HCT116 (cell line): ENCODE measurements around a stretch of chr10.

DNA sequence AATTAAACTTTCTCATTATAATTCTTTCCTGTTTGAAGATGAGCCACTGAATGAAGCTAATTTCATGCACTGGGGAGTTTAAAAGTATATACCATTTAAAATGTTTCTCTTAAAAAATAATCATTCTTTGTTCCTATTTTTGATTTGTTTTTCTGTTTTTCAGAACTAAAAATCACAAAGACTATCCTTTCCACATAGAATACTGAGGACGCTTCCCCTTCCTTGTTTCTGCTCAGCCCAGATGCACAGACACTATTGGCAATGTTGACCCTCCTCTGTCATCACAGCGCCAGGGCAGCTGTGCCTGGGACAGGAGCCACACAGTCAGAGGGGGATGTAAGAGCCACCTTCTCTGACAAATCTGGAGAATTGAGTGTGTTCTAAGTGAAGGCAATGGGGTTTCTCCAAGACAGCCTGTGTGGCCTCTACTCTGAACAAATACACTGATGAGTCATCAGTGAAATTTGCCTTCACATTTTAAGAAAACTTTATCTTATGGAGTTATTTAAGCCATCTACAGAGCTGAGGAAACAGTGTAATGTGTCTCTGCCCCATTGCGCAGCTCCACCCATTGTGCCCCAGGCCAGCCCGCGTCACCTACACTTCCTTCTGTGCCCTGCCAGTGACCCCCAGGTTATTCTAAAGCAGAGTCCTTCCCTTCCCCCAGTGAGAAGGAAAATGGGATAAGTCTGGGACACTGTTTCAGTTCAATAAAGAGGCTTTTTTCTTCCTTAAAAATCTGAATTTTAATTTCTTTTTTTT is 21.5 kb downstream of the AKR1E2 start:
- RRBS = no CpG with 5 or more reads among the region's 5 CpGs

- RRBS = no CpG with 5 or more reads among the region's 6 CpGs
Measured at GRCh38 chr10:4848356-4848928, 22.4 kb downstream of the AKR1E2 start.

- RRBS = no CpG with 5 or more reads among the region's 12 CpGs
Measured at GRCh38 chr10:4849417-4850105, 23.6 kb downstream of the AKR1E2 start.

GRCh38 chr10:4850308-4850843 is 24.4 kb downstream of the AKR1E2 start:
- RRBS = no CpG with 5 or more reads among the region's 8 CpGs

DNA sequence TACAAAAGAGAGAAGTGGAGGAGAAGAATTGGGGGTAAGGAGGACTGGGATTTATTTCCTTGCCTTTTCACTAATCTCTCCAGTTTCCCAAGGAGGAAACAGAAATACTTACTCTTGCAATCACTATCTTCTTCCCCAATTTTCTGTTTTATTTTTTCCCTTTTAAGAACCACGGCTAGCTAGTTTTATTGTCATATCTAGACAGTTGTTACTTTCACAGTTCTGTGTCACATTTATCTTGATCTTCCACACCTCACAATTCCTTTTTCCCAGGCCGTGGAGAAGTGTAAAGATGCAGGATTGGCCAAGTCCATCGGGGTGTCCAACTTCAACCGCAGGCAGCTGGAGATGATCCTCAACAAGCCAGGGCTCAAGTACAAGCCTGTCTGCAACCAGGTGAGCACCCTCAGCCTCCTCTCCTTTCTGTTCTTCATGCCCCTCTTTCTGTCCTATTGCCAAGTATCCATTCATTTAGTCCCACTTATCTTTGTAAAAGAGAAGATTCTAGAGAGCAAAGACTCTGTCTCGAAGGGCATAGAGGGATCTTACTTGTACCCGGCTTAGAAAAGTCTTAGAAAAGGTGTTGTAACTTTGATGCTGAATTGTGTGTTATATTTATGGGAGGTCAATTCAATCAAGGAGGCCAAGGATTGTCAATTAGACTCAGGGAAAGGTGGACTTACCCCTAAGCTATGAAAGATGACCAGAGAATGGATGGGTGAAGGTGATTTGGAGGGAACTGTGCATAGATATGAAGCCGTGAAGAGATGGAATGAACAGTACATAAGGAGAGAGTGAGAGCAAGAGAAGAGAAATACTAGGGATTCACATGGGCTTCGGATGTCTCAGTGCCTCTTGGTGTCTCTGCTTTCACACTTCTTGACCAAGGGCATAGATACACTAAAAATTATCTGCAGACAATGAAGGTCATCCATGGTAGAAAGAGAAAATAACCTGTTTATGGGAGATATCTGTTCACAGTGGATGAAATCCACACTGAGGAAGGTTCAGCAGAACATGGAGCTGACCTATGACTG is 5.7 kb downstream of the AKR1C1 start:
- RRBS = no CpG with 5 or more reads among the region's 8 CpGs

DNA sequence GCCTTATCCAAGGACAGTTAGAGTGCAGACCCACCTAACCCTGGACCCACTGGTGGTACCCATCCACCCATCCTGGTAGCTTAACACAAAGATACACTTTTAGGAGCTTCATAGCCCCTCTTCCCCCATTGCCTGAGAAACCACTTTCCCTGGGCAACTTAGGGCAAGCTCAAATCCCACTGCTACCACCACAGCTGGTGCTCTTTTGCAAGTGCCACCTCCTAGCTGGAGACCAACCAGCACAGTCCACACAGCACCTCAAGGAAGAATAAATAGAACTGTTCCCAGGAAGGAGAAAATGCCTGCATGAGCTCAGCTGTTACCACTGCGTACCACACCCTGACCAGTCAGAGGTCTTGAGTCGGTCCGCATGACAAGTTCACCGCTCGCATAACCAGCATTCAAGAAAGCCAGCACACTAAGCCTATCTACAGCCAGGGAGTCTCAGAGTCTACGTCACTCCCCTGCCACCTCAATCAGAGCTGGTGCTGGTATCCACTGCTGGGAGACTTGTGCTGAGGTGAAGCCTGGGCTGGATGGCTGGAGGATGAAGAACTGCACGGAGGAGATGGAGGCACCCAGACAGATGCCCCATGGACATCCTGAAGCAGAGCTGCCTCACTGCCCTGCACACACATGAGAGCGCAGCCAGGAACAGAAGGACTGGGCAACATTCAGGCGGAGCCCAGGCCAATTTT is 19.5 kb downstream of the AKR1C1 start:
- RRBS = no CpG with 5 or more reads among the region's 9 CpGs

DNA sequence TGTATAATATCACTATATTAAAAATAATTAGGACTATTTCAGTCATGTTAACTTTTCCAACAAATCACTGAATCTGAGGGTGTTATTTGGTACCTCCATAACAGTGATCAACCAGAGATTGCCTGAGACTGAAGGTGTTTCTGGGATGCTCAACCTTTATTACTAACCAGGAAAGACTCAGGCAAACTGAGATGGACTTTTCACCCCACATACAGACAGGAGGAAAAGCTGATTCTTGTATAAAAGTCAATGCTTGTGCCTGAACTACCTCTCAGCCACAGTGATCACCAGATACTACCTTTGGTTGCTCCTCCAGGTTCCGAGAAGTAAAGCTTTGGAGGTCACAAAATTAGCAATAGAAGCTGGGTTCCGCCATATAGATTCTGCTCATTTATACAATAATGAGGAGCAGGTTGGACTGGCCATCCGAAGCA is 1.9 kb downstream of the AKR1C3 start:
- RRBS = no CpG with 5 or more reads among the region's 3 CpGs

DNA sequence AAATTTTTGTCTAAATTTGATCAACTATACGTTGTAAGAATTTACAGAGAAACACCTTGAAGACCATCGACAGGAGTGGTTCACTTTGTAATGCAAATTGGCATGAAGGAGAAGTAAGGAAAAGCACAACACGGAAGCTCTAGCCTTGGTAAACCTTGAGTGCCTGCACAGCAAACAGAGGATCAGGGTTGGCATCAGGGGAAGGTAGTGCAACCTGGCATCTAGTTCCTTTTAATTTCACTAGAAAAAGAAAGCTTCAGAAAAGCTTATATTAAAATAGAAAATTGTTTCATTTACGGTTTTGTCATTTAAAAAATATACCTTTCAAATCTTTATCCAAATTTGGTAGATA is 1.1 kb downstream of the AKR1C4 start:
- RRBS = no CpG with 5 or more reads among the region's 4 CpGs

DNA sequence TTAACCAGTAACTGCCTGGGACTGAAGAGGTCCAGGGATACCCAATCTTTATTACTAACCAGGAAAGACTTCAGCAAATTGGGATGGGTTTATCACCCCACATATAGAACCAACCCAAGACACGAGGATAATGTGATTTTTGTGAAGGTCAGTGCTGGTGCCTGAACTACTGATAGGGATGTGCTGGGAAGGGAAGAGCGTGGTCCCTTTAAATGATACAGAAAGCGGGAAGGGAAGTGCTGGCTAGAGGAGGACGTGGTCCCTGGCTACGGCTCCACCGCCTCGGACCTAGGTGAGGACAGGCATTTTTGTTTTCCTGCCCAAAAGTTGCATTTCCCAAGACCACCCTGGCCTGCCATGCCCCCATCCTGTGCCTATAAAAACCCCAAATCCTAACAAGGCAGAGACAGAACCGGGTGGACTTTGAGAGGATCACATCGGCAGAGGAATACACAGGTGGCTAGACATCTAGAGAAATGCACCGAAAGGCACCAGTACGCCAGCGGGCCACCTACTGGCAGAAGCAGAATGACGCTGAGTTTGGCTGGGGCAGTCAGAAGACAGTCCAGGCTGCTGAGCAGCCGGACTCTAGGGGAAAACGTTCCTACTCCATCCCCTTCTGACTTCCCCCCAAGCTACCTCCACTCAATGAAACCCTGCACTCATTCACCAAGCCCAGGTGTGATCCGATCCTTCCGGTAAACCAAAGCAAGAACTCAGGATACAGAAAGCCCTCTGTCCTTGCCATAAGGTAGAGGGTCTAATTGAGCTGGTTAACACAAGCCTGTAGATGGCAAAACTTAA is 2.7 kb downstream of the AKR1C4 start:
- RRBS = no CpG with 5 or more reads among the region's 17 CpGs

DNA sequence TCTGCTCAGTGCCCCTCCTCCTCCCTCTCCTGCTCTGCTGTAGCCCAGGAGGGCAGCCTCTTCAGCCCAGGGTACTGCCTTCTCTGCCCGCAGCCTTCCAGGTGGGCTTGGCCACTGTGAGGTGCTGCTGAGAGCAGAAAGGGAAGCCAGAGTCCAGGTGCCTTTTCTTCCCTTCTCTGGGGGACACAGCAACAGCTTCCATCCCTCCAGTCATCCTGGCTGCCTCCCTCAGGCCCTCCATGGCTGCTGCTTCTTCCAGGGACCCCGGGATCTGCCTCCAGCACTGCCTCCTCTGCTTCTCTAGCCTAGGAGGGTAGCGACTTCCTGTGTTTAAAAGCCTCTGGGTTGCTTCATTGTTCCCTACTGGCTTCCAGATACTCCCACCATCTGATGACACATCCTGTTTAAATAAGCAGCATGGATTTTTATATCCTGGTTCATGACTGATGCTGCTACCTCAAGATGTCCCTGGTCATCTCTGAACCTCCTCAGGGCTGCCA is 55.7 kb downstream of the AKR1C4 start:
- RRBS = no CpG with 5 or more reads among the region's 3 CpGs

DNA sequence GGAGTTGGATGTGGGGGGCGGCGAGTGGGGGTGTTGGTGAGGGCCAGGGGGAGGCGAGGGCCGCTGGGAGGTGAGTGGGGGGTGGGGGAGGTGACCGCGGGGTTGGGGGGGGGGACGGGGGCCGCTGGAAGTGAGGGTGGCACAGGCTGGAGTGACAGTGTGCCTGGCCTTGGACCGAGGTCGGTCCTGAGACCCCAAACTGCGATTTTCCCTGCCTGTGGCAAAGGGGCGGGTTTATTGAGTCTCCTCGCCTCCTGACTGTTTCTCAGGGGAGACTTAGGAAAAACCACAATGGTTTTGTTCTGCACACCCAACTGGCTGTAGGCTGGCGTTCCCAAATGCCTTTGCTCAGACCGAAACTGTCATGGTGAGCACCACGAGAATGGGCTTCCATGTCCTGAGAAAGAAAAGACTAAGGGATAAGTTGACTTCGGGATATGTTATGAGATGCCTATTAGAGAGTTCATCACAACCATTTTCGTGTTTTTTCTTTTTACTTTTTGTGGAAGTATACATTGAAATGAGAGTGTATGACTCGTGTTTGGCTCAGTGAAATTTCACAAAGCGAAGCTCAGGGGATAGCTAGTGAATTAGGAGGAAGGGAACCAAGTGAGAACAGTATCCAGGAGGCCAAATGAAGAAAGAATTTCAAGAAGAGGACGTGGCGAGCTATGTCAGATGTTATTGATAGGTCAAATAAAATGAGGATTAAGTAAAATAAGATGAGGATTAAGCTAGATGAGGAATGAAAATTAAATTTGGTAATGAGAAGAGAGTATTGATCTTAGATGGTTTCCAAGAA is 777 bp downstream of the NET1 start:
- RRBS = no CpG with 5 or more reads among the region's 22 CpGs

DNA sequence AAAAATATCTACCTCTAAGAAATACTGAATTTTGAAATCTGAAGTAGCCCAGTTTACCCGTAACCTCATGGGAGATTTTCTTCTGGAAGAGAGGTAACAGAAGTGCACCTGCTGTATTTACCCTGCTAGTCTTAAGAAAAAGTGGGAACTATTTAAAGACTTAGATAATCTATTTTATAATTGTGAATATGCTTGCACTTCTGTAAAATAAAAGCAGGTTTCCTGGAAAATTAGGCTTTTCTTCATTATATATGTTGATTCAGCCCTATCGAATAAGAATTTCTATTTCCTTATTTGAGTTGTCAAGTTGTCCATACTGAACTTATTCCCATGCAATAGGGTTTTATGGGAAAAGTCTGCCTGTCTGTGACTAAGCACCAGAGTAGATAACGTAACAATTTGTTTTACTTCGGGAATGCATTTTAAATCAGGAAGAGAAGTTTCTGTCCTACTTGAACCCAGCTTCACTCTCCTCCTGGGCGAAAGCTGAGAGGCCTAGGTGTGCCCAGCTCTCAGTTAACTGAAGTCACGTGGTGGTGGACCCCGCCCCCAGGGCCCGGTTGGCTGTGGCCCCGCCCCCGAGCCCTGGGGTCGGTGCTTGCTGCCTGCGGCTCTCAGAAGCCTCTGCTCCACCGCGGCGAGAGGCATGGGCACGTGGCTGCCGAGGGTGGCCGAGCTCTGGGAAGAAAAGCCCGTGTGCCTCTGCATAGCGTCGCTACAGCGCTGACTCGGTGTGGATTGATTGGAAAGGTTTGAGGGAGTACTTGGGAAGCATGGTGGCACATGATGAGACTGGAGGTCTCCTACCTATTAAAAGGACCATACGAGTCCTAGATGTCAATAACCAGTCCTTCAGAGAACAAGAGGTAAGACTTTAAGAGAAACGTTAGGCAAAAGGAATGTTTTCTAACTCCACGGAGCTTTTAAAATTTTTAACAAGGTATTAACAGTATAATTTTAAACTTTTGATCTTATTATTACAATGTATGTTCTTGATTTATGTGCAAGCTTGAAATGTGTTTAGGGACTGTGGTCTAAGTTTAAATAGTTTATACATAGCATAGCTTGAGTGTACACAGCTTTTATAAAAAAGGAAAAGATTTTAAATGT is 34.0 kb downstream of the NET1 start:
- RRBS = no CpG with 5 or more reads among the region's 26 CpGs

DNA sequence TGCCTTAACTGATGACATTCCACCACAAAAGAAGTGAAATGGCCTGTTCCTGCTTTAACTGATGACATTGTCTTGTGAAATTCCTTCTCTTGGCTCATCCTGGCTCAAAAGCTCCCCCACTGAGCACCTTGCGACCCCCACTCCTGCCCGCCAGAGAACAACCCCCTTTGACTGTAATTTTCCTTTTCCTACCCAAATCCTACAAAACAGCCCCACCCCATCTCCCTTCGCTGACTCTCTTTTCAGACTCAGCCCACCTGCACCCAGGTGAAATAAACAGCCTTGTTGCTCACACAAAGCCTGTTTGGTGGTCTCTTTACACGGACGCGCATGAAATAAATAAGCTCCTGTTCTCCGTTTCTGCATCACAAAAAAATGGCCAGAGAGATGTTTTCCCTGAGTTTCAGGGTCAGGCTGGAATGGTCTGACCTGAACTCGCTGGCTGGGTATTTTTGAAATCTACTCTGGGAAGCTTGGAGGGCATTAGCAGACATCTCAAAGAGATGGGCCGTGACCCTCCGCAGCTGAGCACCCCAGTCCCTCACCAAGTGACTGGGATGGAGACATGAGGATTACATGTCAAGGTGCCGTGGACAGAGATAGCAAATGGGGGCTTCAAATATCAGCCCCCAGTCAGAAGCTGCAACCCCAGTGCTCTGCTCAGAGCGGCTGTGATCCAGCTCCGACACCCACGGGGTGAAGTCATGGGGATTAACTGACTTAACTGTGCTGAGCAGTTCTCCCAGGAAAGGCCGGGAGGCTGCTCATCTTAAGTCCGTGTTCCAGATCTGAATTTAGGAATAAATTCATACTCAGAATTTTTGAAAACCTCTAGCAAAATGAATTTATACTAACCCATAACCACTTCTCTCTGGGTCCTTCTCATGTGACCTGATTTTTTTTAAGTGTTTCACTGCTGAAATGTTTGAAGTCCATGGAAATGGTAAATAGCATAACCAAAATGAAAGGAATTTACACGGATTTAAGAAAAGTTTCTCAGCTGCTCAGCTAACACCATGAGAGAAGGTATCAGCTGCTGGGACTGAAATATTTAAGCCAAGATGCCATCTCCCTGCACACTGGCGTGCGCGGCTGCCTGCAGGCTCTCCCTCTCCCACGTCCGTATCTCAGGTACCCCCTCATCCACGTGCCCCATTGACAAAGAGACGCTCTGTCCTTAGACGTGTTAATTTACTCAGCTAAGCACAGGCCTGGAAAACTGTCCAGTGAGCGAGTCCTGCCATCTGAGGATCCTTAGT is 22.3 kb downstream of the CALML5 start:
- RRBS = no CpG with 5 or more reads among the region's 26 CpGs

GRCh38 chr10:5486187-5486677 is 13.1 kb downstream of the CALML5 start:
- RRBS = no CpG with 5 or more reads among the region's 10 CpGs

GRCh38 chr10:5509450-5509950 is 10.1 kb upstream of the CALML5 start:
- RRBS = 88% methylated on average over 3 of the region's 11 CpGs

DNA sequence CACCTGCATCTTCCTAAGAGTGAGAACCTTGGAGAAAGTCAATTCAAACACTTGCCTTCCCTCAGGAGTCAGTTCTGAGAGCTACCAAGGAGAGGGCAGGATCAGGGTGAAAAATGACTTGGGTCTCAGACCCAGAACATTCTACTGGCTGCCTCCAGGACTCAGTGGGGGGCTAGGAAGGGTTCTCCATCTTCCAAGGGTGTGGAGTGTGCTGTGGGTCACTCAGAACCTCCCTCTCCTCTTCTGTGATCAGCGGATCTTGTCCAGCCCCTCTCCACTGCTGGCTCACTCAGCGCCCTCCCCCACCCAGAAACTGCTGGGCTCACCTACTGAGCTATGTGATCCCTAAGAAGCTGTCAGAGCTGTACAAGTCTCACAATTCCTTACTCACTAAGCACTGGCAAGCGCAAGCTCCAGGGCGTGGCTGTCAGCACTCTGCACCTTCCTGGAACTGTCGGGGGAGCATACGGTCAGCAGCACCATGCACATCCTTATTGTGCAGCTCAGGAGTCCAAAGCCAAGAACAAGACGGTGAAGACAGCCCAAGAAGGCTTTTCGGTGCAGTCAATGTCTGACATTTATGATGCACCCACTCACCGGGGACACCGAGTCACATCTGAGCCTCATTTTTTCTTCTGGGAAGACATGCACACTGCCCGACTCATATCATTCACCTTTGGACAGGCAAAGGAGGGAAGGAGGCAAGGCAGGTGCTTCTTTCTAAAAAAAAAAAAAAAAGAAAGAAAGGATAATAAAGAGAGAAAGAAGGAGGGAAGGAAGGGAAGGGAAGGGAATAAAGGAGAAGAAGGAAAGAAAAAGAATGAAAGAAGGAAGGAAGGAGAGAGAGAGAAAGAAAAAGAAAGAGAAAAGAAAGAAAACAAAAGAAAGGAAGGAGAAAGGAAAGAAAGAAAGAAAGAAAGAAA is 56.4 kb downstream of the ASB13 start:
- RRBS = no CpG with 5 or more reads among the region's 11 CpGs

DNA sequence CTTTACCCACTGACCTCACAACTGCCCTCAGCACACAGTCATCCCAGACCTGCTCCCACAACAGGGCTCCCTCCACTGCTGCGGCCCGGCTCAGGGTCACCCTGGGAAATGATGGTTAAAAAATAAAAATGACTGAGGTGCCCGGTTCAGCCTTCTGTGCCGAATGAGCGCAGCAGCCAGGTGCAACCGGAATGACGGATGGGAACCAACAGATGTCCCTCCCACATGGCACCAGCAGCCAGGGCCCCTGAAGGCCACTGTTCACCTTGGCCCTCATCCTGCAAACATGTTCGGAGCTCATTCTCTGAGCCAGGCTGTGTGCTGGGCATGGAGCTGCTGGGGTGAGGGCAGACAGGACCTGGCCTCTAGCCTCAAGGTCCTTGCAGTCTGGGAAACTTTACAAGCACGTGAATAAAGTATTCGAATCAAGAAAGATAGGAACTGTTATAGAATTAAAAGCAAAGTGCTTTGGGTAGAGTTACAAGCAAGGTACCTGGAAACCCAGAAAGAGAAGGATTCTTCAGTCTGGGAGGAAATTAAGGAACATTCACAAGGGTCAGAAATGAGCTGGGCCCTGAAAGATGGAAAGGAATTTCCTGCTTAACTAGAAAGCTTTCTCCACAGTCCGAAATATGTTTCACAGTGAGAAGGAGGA is 40.0 kb downstream of the ASB13 start:
- RRBS = 95% methylated on average over 5 of the region's 11 CpGs

GRCh38 chr10:5645164-5645908 is 21.1 kb downstream of the ASB13 start:
- RRBS = no CpG with 5 or more reads among the region's 16 CpGs

DNA sequence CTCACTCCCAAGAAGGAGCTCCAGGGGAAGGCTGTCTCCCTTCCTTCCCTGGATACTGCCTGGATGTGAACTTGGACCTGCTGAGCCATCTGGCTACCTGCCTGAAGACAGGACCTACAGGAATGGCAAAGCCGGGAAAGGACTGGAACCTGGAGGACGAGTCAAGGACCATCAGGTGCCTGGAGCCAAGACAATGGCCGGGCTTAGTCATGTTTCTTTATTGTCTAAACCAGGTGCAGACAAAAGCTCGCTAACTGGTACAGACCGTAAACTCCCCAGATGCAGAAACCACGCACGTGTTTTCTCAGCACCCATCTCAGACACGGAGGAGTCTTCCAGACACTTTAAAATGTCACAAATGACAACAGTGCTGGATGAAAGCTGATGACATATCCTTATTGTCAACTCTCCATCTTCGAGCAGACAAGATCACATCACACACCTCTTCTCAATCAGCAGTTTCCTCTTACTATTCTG is 12.1 kb downstream of the ASB13 start:
- RRBS = 91% methylated on average over 3 of the region's 9 CpGs